Heart right ventricle (tissue), 2 donors: ENCODE data around the gene RPS21.

- PRO-cap, 2 experiments, result no peak in any of the 2 experiments
Measured at GRCh38 chr20:58850100-58850741, 41.0 kb upstream of the GNAS start.

DNA sequence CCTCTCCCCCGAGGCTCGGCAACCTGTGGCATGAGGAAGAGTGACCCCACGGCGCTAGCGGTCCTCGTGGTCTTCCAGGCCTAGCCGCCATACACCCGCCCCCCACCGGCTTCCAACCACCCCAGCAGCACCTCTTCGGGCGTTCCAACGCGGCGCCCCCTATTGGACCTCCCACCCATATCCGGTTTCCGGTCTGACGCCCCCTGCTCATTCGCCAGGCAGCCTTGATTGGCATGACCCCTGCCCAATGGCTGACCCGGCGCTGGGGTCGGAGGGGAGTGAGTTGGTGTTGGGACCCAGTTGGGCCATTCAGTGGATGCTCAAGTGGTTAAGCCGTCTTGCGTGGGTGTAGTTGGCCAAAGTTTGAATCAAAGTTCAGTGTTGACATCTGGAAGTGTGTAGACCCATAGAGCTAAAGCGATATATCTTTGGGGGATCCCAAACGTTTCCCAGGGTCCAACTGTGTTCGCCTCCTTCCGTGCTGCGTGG lies 40.4 kb upstream of the GNAS start:
- PRO-cap, 2 experiments, result peak in 2 of 2 experiments; most common plus-strand start position 308 of the sequence (in 1); most common minus-strand start position 161 of the sequence (in 2)

GRCh38 chr20:58903284-58903997 lies 12.2 kb downstream of the GNAS start:
- PRO-cap, 2 experiments, result no peak in any of the 2 experiments

GRCh38 chr20:58905207-58905630 lies 14.0 kb downstream of the GNAS start:
- PRO-cap, 2 experiments, result no peak in any of the 2 experiments

DNA sequence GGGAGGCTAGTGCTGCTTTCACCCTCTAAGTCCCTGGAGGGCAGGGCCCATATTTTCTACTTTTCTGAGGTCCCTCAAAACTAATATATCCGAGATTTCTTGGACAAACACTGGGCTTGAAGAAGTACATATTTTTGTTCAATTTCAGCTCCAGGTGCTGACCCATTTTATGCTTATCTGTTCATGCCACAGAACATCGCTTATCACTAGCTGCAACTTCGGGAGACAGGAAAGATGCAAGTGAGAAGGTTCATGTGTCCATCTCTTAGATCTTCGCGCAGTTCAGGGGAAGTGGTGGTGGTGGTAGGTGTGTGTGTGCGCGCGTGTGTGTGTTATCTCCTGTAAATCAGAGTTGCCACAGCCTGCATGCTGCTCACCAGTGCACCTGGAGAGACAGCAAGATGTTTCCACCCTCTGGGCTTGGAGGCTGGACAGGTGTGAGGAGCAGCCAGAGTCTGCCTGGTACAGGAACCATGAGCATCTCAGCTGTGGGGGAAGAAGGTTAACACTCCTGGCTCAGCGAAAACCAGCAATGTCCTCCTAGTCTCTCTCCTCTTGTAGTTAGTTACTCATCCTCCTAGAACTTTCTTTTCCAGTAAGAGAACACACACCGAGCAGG lies 5.3 kb upstream of the TUBB1 start:
- PRO-cap, 2 experiments, result no peak in any of the 2 experiments

GRCh38 chr20:59043274-59043760 lies 731 bp upstream of the PRELID3B start:
- PRO-cap, 2 experiments, result no peak in any of the 2 experiments

- PRO-cap, 2 experiments, result no peak in any of the 2 experiments
Measured at GRCh38 chr20:62012718-62013249, 52.9 kb downstream of the TAF4 start.

GRCh38 chr20:62040152-62040687 lies 25.5 kb downstream of the TAF4 start:
- PRO-cap, 2 experiments, result no peak in any of the 2 experiments

DNA sequence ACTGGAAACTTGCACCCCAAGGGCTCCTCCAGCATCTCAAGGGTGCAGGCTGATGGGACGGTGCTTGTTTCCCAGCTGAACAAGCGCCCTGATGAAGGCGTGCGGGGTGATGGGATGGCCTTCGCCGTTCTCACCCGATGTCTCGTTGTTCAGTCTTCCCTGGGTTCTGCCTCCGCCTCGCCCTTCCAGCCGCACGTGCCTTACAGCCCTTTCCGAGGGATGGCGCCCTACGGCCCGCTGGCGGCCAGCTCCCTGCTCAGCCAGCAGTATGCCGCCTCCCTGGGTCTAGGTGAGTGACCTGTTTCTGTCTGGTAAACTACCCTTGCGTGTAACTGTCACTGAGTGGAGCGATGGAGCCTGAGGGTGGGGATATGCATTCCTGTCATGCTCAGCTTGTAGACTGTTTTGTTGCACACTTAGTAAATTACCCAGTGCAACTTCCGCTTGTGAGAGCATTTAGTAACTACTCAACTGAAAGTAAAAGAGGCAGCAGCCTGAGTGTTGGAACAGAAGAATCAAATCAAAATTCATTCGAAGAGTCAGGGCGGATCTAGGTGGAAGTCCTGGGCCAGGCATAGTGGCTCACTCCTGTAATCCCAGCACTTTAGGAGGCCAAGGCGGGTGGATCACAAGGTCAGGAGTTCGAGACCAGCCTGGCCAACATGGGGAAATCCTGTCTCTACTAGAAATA lies 4.0 kb downstream of the LSM14B start:
- PRO-cap, 2 experiments, result no peak in any of the 2 experiments

DNA sequence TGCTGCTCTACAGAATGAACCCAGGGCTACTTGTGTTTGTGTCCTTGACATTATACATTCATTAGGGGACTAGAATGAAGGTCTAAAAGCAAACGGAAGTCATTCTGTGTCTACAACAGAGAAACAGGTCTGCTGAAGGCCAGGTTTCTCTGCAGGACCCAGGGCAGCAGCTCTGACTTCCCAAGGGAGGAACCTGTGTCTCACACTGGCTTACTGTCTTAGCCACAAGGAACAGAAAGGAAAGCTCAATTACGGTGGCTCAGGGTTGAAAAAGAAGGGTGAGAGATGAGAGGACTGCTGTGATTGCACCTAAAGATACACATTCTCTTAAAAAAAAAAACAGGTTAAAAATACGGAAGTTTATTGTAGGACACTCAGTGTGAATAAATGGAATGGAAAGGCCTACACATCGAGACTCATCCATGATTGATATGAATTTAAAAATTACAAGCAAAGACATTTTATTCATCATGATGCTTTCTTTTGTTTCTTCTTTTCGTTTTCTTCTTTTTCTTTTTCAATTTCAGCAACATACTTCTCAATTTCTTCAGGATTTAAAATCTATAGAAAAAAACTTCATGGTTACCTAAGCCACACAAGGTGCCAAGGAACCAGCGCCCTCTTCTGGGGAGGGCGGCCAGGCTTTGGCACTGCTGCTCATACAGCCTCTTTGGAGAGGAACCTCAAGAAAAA lies 6.7 kb downstream of the PSMA7 start:
- PRO-cap, 2 experiments, result no peak in any of the 2 experiments

DNA sequence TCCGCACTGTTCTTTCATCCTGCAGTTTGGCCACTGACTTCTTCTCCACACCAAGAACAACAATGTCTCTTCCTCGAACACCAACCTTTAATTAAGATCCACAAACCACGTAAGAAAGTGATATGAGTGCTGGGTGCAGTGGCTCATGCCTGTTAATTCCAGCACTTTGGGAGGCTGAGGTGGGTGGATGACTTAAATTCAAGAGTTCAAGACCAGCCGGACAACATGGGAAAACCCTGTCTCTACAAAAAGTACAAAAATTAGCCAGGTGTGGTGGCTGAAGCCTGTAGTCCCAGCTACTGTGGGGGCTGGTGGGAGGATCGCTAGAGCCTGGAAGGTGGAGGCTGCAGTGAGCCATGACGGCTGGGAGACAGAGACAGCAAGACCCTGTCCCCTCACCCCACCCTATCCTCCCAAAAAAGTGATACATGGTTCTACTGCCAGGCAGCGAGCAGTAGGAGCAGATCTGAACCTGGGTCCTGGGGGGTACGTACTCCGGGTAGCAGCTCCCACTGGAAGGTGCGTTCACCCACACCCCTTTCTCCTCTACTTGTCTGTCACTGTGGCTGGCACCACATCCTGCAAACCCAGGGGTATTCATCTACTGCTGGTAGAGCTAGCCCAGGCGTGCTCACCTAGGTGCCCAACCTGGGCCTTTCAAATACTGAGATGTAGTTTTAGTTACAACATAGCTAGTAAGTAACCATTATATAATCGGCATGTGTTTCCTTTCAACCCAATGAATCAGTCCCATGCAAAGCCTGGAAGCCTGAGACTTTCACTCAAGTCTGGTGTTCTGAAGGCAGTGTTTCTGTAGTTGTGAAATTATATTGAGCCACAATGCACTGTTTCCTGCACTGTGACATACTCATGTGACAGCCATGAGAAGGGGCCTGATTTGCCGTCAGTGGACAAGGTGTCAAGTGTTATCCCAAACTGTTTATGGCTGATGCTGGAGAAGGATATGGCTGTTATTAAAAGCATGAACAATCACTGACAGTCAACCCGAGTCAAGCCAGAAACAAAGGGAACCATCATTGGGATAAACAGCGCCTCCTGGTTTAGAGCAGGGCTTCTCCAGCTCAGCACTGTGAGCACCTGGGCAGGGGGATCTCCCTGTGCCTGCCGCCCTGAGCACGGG lies 2.0 kb downstream of the PSMA7 start:
- PRO-cap, 2 experiments, result no peak in any of the 2 experiments

GRCh38 chr20:62227621-62228638 lies 7.9 kb upstream of the HRH3 start:
- PRO-cap, 2 experiments, result no peak in any of the 2 experiments

DNA sequence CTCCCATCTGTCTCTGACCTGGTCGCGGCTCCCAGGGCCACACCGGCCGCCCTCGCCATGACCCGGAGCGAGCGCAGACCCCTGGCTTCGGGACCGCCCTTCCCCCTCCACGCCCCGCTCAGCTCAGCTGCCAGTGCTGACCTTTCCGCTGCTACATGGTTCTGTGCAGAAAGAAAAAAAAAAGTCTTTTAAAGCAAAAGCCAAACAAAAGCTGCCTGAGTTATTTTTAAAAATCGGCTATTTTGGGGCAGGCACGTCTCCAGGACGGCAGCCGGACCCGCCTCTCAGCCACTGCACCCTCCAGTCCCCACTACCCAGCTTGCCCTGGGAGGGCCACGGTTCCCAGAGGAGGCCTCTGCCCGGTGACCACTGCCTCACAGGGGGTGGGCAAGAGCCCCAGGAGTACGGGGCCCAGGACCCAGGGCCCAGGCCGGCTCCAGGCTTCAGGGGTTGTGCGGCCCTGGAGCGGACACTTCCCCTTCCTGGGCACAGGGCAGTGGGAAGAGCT lies 10.8 kb downstream of the LAMA5 start:
- PRO-cap, 2 experiments, result peak in 2 of 2 experiments; most common plus-strand start position 310 of the sequence (in 2); most common minus-strand start position 163 of the sequence (in 2)

- PRO-cap, 2 experiments, result peak in 1 of 2 experiments; most common plus-strand start chr20:62361372 (in 1)
Measured at GRCh38 chr20:62360685-62361695, 6.1 kb downstream of the LAMA5 start.

DNA sequence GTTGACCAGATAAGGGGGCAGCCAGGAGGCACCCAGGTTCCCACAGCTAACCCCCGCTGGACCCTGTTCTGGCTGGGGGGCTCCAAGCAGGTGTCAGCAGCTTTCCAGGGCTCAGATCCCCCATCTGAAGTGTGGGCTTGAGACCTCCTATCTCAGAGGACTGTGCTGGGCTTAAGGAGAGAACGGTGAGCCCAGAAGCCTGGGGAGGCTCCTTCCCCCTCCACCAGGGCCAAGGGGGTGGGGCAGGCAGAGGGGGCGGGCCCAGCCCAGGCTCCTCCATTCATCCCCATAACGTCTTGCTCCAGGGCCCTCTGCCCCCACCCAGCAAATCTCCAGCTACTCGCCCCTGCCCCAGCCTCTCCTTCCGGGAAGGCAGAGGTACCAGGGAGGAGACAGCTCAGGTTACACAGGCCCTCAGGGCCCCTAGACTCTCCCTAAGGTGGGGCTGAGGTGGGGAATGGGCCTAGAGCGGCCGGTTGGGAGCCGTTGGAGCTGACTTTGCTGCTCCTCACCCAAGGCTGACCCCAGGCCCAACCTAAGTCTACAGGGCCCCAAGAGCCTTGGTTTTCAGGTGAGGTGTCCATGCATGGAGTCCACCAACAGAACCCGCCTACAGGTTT lies 1.3 kb downstream of the LAMA5 start:
- PRO-cap, 2 experiments, result peak in 1 of 2 experiments; most common plus-strand start position 289 of the sequence (in 1); most common minus-strand start position 187 of the sequence (in 1)

DNA sequence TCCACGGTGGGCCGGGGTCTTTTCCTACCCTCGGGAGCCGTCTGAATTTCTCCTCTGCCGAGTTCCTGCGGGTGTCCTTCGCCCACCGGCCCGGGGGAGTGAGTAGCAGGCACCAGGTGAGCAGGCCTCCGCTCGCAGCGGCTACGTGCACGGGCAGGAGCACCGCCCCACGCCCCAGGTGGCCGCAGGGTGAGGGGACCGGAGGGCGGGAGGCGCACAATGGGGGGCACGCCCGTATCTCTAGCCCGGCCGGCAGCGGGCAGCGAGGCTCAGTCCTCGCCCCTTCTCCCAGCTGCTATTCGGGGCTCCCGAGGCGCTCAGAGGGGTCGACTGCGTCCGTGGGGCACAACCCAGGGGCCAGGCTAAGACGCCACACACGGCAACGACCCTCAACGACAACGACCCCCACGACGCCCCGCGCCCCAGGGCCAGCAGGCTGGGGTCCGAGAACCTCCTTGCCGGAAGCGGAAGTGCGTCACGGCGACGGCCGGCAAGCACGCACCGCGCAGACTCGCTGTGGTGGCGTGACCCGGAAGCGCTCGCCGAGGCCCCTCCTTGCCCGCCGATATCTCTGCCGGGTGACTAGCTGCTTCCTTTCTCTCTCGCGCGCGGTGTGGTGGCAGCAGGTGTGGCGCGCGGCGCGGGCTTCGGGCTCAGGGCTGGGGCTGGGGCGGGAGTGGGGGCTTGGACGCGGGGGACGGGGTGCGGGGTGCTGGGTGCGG lies at the start of gene RPS21:
Gene RPS21 (plus strand): TSS at position 593 of the 722 bp plus-strand sequence.
- PRO-cap, 2 experiments, result peak in 2 of 2 experiments; most common plus-strand start position 594 of the sequence (in 2); most common minus-strand start position 457 of the sequence (in 1)

DNA sequence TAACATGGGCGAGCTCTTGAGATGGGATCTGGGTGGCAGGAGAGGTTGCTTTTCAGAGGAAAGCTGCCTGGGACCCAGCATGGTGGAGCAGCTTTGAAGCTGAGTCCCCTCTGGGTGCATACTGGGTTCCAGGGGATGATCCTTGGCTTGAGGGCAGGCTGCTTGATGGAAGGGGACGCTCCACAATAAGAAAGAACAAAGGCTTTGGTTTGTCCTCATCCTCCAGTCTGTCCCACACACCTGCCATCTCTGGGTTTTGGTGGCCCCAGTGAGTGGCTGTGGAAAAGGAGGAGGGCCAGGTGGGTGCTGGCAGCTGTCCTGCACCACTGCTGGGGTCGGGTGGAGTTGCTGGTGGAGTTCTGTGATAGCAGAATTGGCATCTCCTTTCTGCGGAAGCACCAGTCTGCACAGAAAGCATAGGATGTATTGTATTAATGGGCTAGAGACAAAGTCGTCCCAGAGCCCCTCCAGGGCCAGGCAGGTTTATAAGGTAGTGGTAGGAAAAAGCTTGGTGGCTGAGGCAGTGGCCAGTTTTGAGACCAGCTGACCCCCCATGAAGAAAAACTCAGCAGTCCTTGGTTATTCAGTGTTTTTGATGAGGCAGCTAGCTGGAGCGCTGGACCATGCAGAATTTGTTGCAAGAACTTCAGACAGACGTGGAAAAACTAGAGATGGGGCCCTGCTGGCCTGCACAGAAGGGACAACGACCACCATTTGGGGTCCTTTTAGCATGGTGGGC lies 2.4 kb downstream of the RPS21 start:
- PRO-cap, 2 experiments, result no peak in any of the 2 experiments

DNA sequence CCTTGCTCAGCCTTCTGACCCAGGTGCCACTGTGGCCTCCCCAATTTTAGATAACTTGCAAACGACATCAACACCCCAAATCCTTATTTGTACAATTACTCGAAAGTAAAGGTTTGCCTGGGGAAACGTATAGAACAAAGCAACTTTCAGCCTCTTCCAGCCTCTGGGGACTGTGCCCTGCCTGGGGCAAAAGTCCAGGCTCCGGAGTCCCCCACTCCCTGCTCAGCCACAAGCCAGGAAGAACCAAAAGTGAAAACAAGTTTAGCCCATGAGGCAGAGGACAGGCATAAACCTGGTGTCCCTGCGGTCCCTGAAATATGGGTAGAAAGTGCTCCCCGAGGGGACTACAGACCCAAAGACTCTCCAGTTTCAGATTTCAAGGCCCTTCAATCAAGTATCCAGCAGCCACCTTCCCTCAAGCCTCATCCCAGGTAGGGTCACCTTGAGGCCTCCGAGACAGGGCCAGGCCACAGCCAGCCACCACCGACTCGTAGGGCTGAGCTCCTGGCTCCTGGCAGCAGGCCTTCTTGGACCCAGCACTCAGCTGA lies 3.2 kb downstream of the GATA5 start:
- PRO-cap, 2 experiments, result no peak in any of the 2 experiments

- PRO-cap, 2 experiments, result peak in 2 of 2 experiments; most common plus-strand start chr20:62512264 (in 1); most common minus-strand start chr20:62512268 (in 1)
Measured at GRCh38 chr20:62512071-62512845, 36.5 kb upstream of the GATA5 start.

GRCh38 chr20:62523755-62524214 lies 48.0 kb upstream of the GATA5 start:
- PRO-cap, 2 experiments, result no peak in any of the 2 experiments